Umbilical cord (tissue), 2 donors: ENCODE data around the genes MYNN and EIF5A2.

GRCh38 chr3:163498716-163499195 lies 1579.5 kb downstream of the SI start:
- RAMPAGE, long total RNA, result no peak

- RAMPAGE, long total RNA, result no peak
These were observed 3.6 kb downstream of the SI start for GRCh38 chr3:165074684-165075081.

DNA sequence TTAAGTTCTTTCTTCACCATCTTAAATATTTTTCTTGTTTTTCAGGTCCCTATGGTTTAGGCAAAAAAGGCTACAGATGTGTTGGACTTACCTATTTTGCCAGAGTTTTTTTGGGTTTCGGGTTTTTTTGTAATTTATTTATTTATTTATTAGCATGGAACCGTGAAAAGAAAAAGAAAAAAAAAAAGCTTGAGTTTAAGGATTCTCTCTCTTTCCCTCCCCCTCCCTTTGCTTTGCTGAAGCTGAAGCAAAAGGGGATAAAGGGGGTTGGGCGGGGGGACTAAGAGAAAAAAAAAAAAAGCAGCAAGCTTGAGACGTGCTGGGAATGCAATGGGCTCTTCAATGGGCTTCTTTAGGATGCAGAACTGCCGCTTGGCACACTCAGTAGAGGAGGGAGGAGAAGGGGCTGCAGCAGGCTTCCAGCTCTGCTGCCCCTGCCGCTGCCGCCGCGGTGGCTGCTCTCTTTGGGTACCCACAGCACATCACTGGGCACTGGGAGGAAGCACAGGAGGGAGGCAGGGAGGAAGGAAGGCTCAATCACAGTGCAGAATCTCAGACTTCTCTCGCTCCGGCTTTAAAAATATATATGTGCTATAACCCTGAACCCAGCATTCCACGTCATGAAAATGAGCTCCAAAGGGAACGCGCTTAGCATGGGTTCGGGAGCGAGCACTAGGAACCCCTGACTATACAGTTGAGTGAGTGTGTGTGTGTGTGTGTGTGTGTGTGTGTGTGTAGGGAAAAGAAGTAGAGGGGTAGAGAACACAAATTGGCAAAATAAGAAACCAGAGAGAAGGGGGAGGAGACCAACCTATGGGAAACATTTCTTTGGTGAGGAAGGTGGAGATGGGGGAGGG lies 3.6 kb downstream of the SLITRK3 start:
- RAMPAGE, long total RNA, result no peak

- RAMPAGE, long total RNA, result no peak
These were observed 264.6 kb downstream of the BCHE start for GRCh38 chr3:165572568-165573072.

- RAMPAGE, long total RNA, result no peak
These were observed 117.6 kb downstream of the GOLIM4 start for GRCh38 chr3:167977974-167978589.

DNA sequence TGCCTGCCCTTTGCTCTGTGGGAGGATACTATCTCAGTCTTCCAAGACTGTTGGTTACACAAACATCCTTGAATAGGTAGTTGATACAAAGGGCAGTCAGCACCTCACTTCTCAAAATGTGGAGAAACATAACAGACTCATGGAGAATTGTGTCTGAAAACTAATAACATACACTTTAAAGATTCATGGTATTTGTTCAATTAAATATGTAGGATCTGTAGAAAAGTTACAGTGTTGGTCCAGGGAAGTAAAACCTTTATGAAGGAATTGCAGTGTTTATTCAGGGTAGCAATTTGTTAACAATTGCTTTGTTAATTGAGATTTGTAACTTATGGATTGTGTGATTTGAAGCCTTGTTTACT lies 103.2 kb downstream of the GOLIM4 start:
- RAMPAGE, long total RNA, result no peak

GRCh38 chr3:168091833-168092639 lies 3.7 kb downstream of the GOLIM4 start:
- RAMPAGE, long total RNA, result no peak

- RAMPAGE, long total RNA, result no peak
These were observed 421.3 kb downstream of the MECOM start for GRCh38 chr3:169241962-169242861.

GRCh38 chr3:169268385-169269016 lies 395.0 kb downstream of the MECOM start:
- RAMPAGE, long total RNA, result no peak

DNA sequence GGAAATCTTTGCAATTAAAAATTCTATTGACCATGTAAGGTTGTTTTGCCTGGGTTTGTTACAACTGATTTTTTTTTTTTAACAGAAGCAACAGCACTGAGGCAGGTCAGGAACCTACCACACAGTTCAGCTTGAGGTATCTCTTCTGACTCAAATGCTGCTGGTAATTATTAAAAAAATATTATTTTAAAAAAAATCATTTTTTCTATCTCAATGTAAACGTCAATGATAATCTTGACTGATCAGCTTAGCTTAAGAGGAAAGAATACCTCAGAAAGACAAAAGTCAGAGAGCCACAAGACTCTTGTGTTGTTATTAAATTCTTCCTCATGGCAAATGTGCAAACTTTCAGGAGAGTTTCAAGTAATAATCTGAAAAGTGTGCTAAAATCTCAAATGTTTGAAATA lies 366.0 kb downstream of the MECOM start:
- RAMPAGE, long total RNA, result no peak

DNA sequence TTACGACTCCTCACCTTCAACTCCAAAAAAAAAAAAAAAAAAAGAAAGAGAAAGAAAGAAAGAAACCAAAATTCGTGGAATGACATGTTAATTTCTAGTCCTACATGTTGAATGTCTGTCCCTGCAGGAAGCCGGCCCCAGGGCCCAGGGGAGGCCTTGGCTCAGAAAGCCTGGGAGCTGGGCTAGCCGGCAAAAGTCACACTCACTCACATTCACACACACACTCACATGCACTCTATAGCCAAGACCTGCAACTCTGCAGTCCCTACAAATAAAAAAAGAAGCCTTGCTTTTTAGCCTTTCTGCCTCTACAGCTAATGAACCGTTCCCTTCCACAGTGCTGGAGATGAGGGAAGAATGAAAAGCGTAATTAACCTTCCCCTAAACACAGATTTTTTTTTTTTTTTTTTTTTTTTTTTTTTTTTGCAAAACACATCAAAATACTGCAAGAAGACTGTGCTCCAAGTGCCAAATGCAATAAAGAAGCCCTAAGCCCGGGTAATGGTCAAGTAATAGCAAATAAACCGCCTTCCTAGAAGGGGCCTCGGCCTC lies 4.4 kb downstream of the MECOM start:
- RAMPAGE, long total RNA, result no peak

DNA sequence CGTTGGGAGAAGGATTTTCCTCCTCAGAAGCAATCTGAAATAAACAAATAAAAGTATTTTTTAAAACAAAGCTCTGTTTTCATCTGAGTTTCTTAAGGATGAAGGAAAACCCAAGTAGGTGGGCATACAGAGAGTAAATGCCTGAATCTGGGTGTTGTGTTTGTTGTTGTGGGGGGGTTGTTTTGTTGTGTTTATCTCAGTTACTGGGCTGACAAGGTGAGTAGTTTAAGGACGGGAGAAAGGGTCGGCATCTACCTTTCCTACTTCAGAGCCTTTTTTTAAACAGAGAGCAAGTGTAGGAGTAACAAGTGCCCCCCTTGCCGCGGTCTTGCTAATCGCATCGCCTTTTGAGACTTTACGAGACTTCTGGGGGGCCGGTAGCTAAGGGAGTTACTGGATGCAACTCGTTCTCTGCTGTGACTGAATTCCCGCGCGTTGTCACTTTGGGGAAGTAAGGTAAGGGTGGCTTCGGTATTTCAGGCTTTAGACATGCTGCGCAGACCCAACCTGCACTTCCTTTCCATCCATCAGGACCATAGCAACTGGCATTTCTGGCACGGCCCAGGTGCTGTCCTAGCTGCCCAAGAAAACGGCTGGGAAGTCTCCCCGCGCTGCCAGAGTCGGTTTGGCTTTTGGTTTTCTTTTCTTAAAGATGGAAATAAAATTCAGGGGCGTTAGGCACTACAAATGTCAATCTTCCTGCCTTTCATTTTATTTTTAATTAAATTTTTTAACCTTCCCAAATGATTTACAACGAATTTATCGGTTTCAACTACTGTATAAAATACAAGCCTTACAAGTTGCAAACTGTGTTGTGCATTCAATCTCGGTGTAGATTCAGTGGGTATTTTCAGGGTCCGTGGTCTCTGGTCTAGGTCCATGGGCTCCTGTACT lies 3.7 kb downstream of the MECOM start:
- RAMPAGE, long total RNA, result no peak

GRCh38 chr3:169772559-169773510 lies at the start of gene MYNN:
MYNN (plus strand) TSS chr3:169773396.
- RAMPAGE, long total RNA, result no peak

GRCh38 chr3:169835957-169836418 lies 23.3 kb upstream of the LRRC34 start:
- RAMPAGE, long total RNA, result no peak

DNA sequence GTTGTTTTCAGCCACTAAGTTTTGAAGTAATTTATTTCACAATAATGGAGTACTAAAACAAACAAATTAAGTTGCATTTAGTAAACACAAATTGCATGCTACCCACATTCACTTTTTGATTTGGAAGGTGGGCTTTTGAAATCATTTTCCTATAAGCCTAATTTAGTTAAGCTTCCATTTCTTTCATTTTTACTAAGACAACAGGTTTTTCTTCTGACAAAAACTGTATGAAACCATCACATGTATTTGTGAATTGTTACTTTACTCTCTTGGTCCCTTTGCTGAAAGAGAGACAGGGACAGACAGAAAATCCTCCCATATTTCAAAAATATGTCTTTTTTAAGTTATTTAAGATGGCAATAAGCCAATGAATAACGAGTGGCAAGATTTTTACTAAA lies 26.4 kb upstream of the SEC62 start:
- RAMPAGE, long total RNA, result no peak

- RAMPAGE, long total RNA, result no peak
These were observed 1.1 kb upstream of the SEC62 start for GRCh38 chr3:169965337-169965987.

- RAMPAGE, long total RNA, result no peak
These were observed 616 bp upstream of the SEC62 start for GRCh38 chr3:169965988-169966393.

DNA sequence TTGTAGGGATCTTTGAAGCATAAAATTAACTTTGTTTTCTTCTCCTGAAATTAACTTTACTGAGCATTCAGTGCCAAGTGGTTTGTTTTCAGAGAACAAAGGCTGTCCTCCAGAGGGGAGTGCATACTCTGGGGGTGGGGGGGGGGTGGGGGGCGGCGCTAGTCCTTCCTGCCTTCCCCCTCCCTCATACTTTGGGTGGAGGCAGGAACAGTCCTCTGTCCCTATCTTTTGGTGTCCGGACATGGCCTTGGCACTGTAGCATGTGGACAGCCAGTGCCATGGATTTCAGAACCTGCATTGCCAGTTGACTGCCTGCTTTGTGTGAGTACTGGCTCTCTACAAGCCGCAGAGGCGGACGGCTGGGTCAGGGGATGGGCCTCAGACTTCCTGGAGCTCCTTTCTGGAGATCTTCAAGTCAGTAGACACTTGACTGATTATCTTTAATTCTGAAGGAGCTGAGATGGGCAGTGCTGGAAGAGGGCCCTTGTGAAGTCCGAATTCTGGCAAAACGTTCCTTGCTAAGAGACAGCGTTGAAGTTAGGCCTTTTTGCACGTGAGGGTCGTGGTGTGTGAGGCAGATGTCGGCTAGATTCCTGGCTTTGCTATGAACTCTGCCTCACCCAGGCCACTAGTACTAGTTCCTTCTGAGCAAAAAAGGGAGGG lies 2.5 kb downstream of the CLDN11 start:
- RAMPAGE, long total RNA, result no peak

GRCh38 chr3:170496084-170496409 lies 77.4 kb downstream of the CLDN11 start:
- RAMPAGE, long total RNA, result no peak

DNA sequence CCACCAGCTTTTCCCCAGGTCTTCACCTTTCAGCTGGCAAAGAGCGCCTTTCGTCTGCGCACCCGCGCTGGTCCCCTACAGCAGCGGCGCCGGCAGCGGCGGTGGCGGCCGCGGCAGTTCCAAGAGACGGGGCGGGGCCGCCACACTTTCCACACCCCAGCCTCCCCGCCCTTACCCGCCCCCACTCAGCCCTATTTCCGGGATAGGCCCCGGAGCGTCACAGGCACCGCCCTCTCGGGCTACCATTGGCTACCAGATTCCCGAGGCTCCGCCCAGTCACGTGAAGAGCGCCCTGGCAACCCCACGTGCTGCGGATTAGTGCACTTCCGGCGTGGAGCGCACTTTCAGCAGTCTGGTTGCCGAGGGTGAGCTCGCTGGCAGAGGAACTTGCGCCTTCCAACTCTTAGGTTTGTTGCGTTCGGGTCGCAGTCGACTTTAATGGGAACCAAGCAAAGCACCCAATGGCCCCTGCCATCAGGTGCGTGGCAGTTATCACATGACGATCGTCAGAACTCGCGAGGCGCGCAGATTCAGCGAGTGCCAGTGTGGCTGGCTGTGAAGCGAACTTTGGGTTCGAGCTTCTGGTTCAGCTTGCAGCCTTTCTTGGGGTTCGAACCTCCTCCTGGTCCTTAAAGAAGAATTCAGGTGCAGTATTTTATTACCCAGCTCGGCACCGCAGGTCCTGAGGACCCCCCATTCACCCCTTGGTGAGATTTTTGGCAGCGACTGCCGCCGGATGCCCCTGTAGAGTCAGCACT lies at the start of gene EIF5A2:
Gene EIF5A2, minus strand, starts transcription at position 121 of the 758 bp plus-strand sequence.
- RAMPAGE, long total RNA, result start-site peak on the minus strand centred at position 104 of the sequence, 81 bp wide, 28 and 8 reads in 2 replicates